ENCODE results near the genes C12orf57 and LPCAT3.

DNA sequence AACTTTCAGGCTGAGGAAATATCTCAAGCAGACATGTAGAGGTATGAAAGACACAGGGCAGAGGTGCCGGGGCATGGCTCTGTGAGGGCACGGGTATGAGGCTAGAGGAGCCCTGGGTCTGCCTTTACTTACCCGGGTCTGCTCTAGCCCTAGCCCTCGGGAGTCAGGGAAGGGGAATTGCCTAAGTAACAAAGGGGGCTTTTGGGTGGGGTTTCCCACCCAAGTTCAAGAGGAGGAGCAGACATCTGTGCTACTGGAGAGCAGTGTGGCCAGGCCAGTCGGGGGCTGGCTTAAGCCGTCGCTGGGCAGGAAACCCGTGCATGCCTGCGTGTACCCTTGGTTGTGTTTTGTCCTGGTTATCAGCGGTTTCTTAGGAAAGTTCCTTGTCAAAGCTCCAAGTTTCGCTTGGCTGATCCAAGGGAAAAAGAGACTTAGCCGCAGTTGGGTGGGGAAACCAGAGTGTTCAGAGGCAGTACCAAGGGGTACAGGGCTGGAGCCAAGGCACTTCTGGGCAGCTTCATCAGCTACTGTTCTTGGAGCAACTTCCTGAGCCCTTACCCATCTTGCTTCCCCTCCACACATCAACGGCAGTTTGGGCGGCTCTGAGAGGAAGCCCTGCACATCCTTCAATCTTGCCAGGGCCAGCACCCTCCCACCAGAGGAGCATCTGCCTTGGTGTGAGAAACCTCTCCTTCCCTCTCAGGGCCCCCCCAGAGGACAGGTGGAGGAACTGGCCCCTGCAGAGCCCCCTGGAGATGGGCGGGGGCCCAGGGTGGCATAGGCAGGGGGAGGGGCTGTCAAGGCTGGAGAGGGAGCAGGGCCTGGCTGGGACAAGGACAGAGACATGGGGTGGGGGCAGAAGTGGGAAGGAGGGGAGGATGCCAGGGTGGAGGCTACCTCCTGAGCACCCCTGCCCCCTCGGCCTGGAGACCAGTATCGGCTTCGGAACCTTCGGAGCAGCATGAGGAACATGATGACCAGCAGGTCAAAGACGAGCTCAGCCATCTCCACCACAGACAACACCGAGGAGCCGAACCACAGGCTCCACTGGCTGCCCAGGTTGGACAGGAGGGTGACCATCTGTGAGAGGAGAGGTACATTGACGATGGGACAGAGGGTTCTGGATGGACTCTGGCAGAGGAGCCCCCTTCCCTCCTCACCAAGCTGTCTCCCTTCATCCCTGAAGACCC lies 5.7 kb upstream of the TNFRSF1A start:
- PRO-cap, 2 experiments, result peak in 2 of 2 experiments; most common plus-strand start position 440 of the sequence (in 2); most common minus-strand start position 165 of the sequence (in 1)
- RAMPAGE, long total RNA, 4 experiments, result start-site peak on the plus strand in 1 of 4 experiments, centred at position 861 of the sequence, 7 reads per replicate

DNA sequence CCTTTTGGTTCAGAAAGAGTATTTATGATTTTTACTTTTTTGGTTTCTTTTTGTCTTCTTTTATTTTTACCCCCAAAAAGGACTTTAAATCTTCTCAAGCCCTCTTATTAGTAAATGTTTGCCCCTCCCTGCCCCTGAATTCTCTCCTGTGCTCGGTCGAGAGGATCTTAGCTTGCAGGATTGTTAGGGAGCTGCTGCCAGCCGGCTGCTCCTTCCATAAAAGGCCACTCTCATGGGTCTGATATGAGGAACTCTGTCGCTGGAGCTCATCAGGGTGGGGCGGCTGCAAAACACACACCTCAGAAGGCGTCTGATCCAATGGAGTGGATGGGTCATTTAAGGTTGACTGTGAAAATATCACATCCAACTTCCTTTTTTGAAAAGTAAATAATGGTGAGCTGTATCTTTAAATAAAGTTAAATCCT lies 8.5 kb downstream of the LTBR start:
- PRO-cap, 2 experiments, result peak in 1 of 2 experiments; most common minus-strand start position 225 of the sequence (in 1)
- RAMPAGE, long total RNA, 4 experiments, result no peak in any of the 4 experiments

DNA sequence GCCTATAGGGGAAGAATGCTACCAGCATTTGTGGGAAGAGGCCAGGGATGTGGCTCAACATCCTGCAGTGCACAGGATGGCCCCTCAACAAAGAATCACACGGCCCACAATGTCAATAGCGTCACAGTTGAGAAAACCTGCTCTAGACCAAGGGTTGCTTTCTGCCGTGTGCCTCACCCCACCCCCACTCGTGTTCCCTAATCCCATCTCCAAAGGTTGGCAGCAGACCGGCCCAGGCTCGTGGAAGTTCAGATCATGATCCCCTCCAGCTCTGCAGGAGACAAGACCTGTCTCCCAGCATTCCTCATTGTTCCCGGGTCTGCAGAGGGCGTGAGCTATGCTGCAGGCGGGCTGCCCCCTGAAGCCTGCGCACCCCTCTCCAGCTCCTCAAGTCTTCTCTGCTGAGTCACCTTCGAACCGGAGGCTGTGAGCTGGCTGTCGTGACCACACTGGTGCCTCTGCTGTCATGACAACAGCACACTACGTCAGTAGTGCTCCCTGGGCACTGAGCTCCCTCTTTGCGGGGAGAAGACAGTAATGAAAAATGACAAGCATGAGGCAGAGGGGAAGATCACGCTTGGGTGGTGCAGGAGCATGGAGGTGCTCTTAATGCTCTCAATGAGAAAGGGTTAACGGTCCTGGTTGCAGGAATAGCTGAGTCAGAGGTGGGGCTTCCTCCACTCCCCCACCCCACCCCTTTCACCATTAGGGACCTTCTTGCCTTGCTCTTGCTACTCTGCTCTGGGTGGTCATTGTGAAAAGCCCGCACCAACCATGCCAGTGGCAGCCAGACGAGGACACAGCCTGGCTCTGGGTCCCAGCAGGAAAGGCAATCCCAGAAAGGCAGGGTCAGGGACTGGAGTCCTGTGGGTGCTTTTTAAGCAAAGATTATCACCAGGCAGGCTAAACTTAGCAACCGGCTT lies 1.8 kb upstream of the GAPDH start:
- PRO-cap, 2 experiments, result peak in 1 of 2 experiments; most common plus-strand start position 556 of the sequence (in 1); most common minus-strand start position 400 of the sequence (in 1)
- RAMPAGE, long total RNA, 4 experiments, result no peak in any of the 4 experiments

- PRO-cap, 2 experiments, result no peak in any of the 2 experiments
- RAMPAGE, long total RNA, 4 experiments, result start-site peak on the minus strand in 1 of 4 experiments, at chr12:6548193-6548323 at its widest, 5 to 10 reads per replicate
These were observed 7.9 kb downstream of the IFFO1 start for GRCh38 chr12:6547929-6548384.

DNA sequence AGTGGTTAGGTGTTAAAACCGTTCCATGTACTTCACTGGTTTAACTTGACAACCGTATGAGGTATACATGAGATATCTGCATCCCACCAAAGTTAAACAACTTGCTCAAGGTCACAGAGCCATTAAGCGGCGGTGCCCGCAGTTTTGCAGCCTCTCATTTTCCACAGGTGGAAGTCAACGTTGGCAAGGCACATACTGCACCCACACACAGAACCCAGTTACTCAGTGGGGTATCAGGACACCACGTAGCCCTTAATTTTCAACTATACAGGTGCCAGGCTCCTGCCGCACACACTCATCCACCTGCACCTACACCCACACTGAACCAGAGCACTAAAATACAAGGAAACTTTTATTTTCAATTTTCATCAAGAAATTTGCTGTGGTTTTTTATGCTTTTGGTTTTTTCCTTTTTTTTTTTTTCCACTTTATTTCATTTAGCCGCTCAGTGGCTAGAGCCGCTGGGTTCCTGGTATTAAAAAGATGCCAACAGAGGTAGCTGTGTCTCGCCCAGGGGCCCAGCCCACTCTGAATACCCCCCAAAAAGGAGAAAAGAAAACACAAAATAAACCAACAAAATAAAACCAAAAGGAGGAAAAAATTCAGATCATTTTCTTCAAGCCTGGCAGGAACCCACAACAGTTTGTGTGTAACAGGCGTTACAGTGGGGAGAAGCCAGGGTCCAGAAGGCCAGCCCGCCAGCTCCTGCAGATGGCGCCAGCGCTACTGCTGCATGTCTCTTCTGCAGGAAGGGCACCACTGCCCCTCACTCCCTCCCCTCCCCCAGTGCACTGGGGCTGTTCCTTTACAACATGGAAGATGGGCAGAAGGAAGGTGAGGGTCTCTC lies 1.9 kb upstream of the NOP2 start:
- PRO-cap, 2 experiments, result no peak in any of the 2 experiments
- RAMPAGE, long total RNA, 4 experiments, result no peak in any of the 4 experiments

GRCh38 chr12:6578398-6579052 lies 10.4 kb upstream of the NOP2 start:
- PRO-cap, 2 experiments, result no peak in any of the 2 experiments
- RAMPAGE, long total RNA, 4 experiments, result start-site peak on the minus strand in 1 of 4 experiments, at chr12:6578861-6578904 at its widest, 38 reads per replicate

DNA sequence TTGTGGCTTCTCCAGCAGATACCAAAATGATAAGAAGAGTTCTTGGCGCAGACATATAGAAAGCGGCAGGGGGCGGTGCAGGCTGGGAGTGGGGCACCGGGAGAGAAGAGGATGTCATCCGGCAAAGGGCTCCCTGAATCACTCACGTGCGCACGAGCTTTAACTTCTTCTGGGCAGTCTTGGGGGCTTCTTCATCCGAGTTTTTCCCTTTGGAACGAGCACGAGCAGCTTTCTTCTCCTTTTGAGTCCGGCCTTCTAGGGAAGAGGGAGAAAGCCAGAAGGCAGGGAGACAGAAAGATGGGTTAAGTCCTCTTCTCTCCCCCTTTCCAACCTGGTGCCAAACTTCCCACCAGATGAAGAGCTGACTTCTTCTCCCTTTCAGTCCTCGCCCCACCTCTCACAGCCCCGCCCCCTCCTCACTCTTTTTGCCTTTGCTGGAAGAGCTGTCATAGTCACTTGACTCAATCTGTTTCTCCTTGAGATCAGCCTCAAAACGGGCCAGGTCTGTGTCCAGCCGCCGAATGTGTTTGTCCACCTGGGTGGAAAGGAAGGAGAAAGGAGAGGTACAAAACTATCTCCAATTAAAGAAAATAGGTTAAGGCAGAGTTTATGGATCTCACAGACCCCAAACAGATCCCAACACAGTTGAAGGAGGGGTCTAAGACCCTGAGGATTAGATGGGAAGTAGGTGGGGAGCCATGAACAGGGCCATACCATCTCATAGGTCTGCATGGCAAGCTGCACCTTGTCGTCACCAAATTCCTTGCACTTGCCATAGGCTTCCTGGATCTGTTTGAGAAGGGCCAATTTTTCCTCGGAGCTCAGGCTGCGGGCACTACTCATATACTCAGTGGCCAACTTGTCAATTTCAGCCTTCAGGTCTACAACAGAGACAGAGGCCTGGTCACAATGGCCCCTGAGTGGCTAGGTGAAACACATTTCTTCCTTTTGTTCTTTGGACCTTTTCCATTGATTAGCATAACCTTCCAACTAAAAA lies 5.6 kb upstream of the ACRBP start:
- PRO-cap, 2 experiments, result no peak in any of the 2 experiments
- RAMPAGE, long total RNA, 4 experiments, result no peak in any of the 4 experiments

GRCh38 chr12:6827371-6827928 lies 757 bp upstream of the P3H3 start:
- PRO-cap, 2 experiments, result peak in 1 of 2 experiments; most common plus-strand start chr12:6827652 (in 1)
- RAMPAGE, long total RNA, 4 experiments, result no peak in any of the 4 experiments

DNA sequence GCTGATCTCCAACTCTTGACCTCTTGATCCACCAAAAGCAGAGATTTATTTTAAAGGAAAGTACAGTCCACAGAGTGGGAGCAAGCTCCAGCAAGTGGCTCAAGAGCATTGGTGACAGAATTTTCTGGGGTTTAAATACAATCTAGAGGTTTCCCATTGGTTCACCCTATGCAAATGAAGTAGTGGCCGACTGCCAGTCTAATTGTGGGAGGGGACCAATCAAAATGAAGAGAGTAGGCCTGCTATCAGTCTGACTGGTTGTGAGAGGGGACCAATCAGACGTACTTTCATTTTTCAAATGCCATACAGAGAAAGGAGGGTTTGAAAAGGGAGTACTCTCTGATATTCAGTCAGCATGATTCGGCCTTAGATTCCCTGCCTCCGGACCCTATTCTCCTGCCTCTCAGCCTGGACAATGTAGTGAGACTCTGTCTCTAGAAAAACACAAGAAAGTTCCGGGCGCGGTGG lies 3.8 kb upstream of the LRRC23 start:
- PRO-cap, 2 experiments, result no peak in any of the 2 experiments
- RAMPAGE, long total RNA, 4 experiments, result no peak in any of the 4 experiments

GRCh38 chr12:6928879-6929367 lies 1.2 kb downstream of the ATN1 start:
- PRO-cap, 2 experiments, result peak in 1 of 2 experiments; most common plus-strand start chr12:6928926 (in 1)
- RAMPAGE, long total RNA, 4 experiments, result no peak in any of the 4 experiments

DNA sequence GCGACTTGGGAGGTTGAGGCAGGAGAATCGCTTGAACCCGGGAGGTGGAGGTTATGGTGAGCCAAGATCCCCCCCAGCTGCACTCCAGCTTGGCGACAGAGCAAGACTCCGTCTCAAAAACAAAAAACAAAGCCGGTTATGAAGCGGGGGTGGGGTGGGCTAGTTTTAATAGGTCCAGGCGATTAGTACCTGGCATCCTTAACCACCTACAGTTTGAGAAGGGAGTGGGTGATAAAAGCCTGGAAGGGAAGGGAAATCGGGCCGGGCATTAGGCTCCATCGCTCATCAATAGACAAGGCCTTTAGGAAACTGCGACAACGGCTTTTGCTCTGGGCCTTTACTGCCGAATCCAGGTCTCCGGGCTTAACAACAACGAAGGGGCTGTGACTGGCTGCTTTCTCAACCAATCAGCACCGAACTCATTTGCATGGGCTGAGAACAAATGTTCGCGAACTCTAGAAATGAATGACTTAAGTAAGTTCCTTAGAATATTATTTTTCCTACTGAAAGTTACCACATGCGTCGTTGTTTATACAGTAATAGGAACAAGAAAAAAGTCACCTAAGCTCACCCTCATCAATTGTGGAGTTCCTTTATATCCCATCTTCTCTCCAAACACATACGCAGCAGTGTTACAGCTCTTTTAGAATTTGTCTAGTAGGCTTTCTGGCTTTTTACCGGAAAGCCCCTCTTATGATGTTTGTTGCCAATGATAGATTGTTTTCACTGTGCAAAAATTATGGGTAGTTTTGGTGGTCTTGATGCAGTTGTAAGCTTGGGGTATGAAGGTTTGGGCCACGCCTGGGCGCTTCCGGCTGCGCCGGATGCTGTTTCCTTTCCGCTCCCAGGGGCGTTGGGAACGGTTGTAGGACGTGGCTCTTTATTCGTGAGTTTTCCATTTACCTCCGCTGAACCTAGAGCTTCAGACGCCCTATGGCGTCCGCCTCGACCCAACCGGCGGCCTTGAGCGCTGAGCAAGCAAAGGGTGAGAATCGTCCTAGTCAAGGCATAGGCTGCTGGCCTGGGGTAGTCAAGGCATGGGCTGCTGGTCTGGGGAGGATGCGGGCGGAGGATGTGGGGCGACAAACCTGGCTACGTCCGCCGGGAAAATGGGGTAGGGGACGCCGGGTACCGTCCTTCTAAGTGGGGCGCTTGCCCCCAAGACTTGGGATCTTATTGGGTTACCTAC lies at the start of gene C12orf57:
TSS of gene C12orf57 (plus strand) at position 834 of the 1,189 bp plus-strand sequence.
- PRO-cap, 2 experiments, result peak in 2 of 2 experiments; most common plus-strand start position 898 of the sequence (in 2); most common minus-strand start position 342 of the sequence (in 1)
- RAMPAGE, long total RNA, 4 experiments, result start-site peak on the plus strand in 3 of 4 experiments, centred at positions 643 to 869 of the sequence, 42 to 2,119 reads per replicate

DNA sequence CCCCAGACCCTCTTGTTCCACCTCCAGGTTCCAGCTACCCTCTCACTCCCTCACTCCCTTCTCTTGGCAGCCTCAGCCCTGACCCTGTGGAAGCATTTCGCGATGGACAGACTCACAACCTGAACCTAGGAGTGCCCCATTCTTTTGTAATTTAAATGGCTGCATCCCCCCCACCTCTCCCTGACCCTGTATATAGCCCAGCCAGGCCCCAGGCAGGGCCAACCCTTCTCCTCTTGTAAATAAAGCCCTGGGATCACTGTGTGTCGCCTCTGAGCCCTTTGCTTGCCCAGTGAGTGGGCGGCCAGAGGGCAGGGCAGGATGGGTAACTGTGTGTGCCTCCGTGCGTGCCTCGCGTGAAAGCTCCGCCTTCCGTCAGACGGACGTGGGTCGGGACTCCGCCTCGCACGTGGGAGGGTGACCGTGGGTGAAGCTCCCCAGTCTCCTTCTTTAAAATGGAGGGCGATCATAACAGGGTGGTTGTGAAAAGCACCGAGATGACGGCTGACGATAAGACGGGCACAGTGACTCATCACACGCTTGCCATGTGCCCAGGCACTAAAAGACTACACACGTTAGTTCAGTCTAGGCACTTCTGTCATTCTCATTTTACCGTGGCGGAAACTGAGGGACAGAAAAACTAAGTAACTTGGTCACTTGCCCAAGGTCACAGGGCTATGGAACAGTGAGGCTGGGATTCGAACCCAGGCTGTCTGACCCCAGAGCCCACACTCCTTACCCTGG lies 9.2 kb downstream of the PHB2 start:
- PRO-cap, 2 experiments, result peak in 1 of 2 experiments; most common plus-strand start position 375 of the sequence (in 1); most common minus-strand start position 240 of the sequence (in 1)
- RAMPAGE, long total RNA, 4 experiments, result no peak in any of the 4 experiments

- PRO-cap, 2 experiments, result peak in 1 of 2 experiments; most common minus-strand start chr12:6962337 (in 1)
- RAMPAGE, long total RNA, 4 experiments, result no peak in any of the 4 experiments
These were observed 8.3 kb downstream of the PHB2 start for GRCh38 chr12:6962132-6962531.

GRCh38 chr12:6978429-6979341 lies 8.0 kb downstream of the EMG1 start:
- PRO-cap, 2 experiments, result no peak in any of the 2 experiments
- RAMPAGE, long total RNA, 4 experiments, result no peak in any of the 4 experiments

DNA sequence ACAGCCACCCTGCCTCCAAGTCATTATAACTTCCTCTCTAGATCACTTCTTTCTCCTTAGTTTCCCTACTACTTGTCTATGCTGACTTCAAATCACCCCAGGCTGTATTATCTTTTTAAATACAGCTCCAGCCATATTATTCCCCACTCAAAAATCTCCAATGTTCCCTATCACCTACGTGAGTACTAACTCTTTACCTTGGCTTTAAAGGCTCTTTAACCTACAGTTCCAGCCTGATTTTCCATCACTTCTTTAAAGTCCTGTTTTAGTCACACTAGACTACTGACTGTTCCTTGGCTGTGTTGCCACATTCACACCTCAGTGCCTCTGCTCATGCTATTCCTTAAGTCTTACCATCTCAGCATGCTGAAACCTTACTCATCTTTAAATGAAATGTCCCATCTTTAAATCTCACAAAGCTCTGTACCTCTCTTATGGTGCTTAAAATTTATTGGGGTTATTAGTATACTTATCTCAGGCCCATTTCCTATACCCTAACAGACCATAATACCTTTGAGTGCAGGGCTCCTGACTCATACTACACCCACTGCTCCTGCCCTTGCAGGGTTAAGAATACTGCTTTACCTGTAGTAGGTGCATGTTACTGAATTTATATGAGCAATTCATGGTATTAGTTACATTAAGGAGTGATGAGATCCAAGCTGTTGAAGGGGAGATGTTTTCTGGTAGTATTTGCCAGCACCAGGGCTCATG lies 4.4 kb downstream of the LPCAT3 start:
- PRO-cap, 2 experiments, result no peak in any of the 2 experiments
- RAMPAGE, long total RNA, 4 experiments, result start-site peak on the minus strand in 1 of 4 experiments, centred at position 300 of the sequence, 16 reads per replicate

DNA sequence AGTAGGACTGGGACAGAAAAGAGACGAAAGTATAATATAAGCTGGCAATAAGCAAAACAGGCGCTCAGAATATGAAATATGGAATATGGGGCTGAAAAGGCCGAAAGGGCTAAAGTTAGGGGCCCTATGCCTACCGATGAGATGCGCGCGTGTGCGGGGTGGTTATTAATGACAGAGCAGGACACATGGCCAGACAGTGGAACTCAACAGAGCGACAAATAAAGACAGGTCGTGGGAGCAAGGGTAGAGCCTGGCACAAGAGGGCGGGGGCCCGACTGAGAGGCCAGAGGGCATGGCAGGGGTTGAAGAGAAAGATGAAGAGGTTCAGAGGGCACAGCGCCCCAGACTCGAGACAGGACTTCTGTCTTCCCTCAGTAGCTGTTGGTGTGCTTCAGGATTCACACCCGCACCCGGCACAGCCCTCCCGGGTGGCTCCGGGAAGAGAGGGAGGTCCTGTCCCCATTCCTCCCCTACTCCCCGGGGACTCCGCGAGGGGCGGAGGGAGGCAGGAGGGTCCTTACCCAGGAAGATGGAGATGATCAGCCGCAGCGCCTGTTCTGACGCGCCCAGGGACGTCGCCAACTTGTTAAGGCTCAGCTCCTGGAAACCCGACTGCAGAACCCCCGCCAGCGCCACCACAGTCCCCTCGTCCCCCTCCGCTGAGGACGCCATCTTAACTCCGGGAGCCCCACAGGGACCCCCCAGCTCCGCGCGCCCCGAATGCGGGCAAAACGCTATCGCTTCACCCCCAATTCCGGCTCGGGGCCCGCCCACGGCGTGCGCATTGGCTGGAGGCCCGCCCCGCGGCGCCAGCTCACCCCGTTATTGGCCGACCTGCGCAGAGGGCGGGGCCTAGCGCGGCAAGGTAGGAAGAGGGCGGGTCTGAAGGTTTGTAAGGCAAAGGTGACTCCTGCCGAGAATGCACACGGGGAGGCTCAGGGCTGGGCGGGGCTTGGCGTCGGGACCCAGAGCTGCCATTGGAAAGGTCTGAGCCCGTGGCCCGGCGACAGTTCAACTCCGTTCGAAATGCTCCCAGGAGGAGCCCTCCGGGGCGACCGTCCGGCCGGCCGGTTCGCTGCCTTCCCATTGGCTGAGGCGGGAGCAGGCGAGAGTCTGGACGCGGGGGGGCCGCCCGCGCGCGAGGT lies at the start of gene LPCAT3:
TSS of gene LPCAT3 (minus strand) at position 724 of the 1,145 bp plus-strand sequence.
- PRO-cap, 2 experiments, result peak in 2 of 2 experiments; most common plus-strand start position 258 of the sequence (in 1); most common minus-strand start position 722 of the sequence (in 2)
- RAMPAGE, long total RNA, 4 experiments, result start-site peak on the minus strand in 3 of 4 experiments, centred at positions 714 to 734 of the sequence, 56 to 1,793 reads per replicate

DNA sequence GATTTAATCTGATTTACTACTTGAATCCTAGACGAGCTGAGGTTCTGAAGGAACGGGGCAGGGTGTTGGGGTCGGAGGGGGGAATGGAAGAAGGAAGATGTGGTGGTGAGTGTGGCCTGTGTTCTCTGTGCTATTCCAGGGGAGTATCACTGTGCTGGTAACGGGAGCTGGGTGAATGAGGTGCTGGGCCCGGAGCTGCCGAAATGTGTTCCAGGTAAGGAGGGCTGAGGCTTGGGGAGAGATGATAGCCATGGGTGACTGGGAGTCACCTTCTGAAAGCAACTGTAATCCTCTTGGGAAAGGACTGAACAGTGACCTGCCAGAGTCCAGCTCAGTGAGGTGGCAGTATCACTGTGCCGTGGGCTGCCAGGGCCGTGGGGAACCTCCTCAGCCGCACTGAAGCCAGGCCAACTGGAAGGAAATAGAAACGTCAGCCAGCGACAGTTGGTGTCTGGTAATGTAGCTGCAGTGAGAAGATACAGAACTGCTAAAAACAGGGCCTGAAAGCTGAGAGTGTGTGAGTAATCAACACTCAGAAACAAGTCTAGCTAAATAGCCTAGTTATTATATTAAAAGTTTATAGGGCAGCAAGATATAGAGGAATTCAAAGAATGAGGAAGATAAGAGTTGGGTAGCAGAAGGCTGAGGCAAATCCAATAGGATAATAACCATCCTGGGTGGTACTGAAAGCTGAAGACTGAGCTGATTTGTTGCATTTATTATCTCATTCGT lies 8.0 kb downstream of the C1S start:
- PRO-cap, 2 experiments, result no peak in any of the 2 experiments
- RAMPAGE, long total RNA, 4 experiments, result no peak in any of the 4 experiments

GRCh38 chr12:7115319-7115847 lies 6.4 kb upstream of the C1RL start:
- PRO-cap, 2 experiments, result no peak in any of the 2 experiments
- RAMPAGE, long total RNA, 4 experiments, result start-site peak on the plus strand in 1 of 4 experiments, at chr12:7115581-7115634 at its widest, 7 reads per replicate

DNA sequence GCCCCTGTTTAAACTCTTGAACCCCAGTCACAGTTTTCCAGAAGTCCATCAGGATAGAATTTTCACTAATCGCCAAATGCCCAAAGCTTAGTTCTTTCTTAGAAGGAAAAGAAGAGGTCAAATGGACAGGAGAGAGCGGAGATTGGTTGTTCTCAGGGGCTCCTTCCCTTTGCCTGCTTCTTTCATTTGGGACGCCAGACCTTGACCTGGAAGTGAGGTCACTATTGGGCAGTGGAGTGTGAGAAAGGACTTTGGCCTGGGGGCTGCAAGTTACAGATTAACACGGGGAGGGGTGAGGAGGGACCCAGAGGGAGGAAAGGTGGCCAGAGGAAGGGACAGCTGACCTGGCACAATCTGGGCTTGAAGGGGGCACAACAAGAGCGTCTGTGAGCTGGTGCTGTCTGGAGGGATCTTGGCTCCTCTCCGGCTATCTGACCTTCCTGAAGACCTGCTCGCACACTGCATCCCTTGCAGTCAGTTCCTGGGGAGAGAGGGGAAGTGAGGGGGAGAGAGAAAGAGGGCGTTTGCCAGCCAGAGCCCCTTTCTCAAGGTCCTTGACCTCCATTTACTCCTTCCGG lies 4.9 kb downstream of the RBP5 start:
- PRO-cap, 2 experiments, result no peak in any of the 2 experiments
- RAMPAGE, long total RNA, 4 experiments, result no peak in any of the 4 experiments

- PRO-cap, 2 experiments, result peak in 1 of 2 experiments; most common plus-strand start chr12:7188736 (in 1); most common minus-strand start chr12:7188953 (in 1)
- RAMPAGE, long total RNA, 4 experiments, result no peak in any of the 4 experiments
These were observed 772 bp upstream of the PEX5 start for GRCh38 chr12:7188459-7189368.